Right common carotid artery plus branches (tissue), 1 donor: Measurements from ENCODE around the gene RNF114.

GRCh38 chr20:49420898-49421565, 61.4 kb downstream of the KCNB1 start:
- PRO-cap = unidirectional peak, plus-strand start at chr20:49421161; unidirectional peak, plus-strand start at chr20:49421295; unidirectional peak, plus-strand start at chr20:49421314

GRCh38 chr20:49446634-49447556, 35.6 kb downstream of the KCNB1 start:
- PRO-cap = bidirectional peak, plus-strand start at chr20:49447217, minus-strand start at chr20:49446888

DNA sequence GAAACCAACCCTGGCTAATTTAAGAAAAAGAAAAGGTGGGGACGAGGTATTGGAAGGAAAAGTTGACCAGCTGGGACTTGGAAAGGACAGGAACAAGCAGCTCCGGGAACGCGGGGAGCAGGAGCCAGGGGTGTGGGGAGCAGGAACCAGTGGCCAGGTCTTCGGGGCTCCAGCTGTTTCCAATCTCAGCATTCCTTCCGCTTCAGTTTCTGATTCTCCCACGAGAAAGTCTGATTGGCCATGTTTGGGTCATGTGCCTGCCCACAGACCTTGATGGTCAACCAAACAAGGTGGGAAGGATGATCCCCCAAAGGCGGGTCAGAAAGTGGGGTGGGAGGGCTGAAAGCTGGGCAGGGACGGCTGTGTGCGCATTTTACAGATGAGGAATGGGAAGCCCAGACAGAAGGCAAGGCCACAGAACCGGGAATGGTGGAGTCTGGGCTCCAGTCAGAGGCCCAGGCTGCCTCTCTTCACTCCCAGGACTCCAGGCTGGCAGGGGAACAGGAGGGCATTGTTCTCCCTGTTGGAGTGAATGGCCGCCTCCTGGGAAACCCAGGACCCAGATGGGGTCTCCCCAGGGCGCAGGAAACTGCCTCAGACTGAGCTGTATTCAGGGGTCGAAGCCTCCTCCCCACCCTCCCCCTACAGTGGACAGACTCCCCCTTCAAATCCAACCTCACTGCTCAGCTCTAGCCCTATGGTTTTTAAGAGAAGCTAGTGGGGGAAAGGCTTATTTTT, 12.1 kb upstream of the PTGIS start:
- PRO-cap = bidirectional peak, plus-strand start at position 402 of the sequence, minus-strand start at position 175 of the sequence

DNA sequence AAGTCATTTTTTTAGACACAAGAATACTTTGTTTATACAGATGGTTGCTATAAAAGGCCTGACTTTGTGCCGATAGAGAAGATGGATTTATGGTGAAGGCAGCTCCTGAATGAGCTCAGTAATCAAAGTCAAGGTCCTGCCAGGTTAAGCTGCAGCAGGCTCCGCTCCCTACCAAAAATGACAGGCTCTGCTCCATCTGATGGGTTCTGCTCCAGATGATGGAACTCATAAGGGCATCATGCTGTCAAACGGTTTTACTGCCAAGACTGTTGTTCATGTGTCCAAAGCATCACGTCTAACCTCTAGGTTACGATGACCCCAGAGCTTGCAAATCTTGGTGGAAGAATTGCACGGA, 19.1 kb upstream of the PTGIS start:
- PRO-cap = no peak

DNA sequence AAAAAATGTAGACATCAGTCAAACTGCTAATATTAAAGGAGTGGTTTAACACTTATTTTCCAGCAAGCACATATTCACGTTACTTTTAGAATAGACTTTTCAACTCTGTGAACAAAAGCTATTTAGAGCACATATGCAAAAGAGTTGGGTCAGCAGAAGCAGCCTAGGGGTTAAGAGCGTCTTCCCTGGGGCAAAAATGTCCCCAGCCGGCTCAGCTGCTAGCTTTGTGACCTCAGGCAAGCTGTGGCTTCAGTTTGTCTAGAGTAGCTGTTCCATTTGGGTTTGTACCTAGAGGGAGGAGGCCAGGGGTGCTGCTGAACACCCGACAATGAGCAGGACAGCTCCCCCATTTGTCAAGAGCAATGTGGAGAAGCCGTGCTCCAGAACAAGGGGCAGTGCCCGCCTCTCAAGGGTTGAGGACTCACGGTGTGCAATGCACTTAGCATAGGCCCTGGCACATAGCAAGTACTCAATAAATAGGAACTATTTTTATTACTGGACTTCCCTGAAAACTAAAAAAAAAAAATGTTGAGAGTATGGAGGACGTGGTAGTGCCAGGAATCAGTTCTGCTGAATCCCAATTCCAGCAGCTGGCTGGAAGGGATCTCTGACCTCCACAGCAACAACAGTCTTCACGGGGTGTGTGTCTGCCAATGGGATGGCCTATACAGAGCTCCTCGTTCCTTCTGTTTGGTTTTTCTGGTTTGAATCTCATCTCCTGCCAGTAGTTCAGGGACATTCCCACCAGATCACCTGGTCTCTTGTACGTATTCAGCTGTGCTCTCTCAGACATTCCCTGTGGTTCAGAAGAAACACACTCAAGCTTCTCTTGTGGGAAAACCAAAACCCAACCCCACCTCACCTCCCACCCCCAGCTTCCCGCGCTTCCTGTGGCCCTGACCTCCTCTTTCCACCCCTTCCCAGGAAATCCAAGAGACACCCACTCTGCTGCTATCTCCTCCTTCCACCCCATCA, 62.9 kb upstream of the PTGIS start:
- PRO-cap = unidirectional peak, plus-strand start at position 788 of the sequence

GRCh38 chr20:49643315-49643793, 70.3 kb downstream of the B4GALT5 start:
- PRO-cap = no peak

DNA sequence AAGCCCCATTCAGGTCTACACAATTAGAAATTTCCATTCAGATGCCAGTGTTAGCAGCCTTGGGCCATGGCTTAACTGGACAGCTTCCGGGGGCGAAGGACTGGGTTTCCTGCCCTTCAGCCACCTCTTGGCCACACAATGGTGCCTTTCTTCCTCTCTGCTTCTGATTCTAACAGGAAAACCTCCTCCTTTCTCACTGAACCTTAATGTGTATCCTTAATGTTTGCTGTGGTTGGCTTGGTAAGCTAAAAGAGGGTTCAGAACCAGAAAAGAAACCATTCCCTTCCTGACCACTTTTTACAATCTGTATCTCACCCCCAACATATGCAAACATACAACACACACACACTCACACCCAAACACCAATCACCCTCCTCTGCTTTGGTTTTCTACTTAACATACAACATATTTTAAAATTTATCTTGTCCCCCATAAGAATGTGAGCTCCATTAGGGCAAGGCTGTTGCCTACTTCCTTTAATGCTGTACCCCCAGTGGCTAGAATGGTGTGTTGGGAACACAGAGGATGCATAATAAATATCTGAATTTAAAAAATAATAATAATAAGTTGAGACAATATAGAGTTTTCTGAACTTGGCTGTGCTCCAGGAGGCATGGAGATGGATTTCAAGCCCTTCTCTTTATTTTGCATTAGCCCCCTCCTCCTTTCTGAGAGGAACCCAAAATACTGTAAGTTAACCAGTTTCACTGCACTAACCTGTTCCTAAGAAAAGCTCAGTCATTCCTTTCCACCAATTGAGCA, 51.6 kb downstream of the B4GALT5 start:
- PRO-cap = no peak

GRCh38 chr20:49668396-49669009, 45.2 kb downstream of the B4GALT5 start:
- PRO-cap = no peak

- PRO-cap = no peak
Observed at GRCh38 chr20:49712506-49712851, 1.2 kb downstream of the B4GALT5 start.

- PRO-cap = unidirectional peak, minus-strand start at chr20:49725015
Observed at GRCh38 chr20:49724420-49725416, 11.0 kb upstream of the B4GALT5 start.

- PRO-cap = no peak
Observed at GRCh38 chr20:49794337-49794839, 18.2 kb upstream of the SLC9A8 start.

GRCh38 chr20:49814269-49814739, 1.7 kb downstream of the SLC9A8 start:
- PRO-cap = no peak

DNA sequence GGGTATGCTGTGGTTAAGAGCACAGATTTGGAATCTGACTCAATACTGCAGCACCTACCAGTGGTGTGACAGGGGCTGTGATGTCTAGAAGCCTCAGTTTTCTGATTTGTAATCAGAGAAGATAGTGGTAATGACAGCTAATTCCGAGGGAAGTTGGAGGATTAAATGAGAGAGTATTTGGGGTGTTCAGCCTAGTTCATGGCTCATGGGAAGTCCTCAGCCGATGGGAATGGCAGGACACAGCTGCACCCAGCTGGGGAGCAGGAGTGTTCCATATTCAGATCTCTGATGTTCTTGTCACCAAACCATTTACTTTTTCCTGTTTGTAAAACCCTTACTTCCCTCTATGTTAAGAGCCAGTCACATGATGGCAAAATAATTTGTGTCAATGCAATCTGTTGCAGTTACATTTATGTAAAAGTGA, 9.3 kb downstream of the SLC9A8 start:
- PRO-cap = no peak

DNA sequence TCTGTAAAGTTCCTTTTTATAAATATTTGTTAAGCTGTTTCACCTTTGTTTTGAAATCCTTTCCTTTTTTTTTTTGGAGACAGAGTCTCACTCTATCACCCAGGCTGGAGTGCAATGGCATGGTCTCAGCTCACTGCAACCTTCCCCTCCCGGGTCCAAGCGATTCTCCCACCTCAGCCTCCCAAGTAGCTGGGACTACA, 20.1 kb downstream of the SLC9A8 start:
- PRO-cap = no peak

GRCh38 chr20:49890027-49890696, 25.2 kb downstream of the SPATA2 start:
- PRO-cap = no peak

- PRO-cap = no peak
Observed at GRCh38 chr20:49896077-49896709, 19.1 kb downstream of the SPATA2 start.

- PRO-cap = bidirectional peak, plus-strand start at chr20:49936399, minus-strand start at chr20:49936275
Observed at GRCh38 chr20:49935646-49936526, at the start of gene RNF114. RNF114 (plus strand) TSS chr20:49936397.

GRCh38 chr20:50109990-50110946, 2.7 kb downstream of the UBE2V1 start:
- PRO-cap = no peak

- PRO-cap = unidirectional peak, minus-strand start at chr20:50147450
Observed at GRCh38 chr20:50146519-50147902, 6.5 kb downstream of the PEDS1 start.

DNA sequence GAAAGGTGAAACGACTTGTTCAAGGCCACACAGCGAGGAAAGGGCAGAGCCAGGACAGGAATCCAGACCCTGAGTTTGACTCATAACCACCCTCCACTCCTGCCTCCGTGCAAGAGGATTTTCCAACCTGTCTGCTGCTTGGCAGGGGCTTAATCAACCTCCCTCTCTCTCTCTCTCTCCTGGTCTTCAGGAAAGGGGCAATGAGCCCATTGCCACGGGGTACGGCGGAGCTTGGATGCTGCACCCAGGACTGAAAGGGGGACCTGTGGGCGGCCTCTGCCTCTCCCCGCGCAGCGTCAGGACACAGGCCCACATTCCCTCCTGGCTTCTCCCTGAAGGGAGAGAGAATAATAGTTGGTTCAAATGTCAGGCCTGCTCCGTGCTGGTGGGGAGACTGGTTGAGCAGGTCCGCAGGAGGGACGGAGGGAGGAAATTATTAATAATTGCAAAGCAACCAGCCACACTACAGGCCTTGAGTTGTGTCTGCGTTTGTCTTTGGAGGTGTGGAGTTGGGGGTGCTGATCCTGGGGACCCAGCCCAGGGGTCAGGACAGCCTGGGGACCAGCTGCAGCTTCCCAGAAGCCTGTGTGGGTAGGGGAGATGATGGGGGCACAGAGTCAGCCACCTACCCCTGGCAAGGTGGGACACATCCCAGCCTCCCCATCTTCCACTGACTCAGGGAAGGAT, 56.2 kb downstream of the CEBPB start:
- PRO-cap = no peak